A375 (cell line): Measurements from ENCODE around the genes GPR149 and GMPS.

GRCh38 chr3:153164177-153164443, 2.1 kb downstream of the RAP2B start:
- RAMPAGE, long total RNA: no peak

- RAMPAGE, long total RNA: no peak
These were observed 344.2 kb downstream of the RAP2B start for GRCh38 chr3:153506316-153506543.

DNA sequence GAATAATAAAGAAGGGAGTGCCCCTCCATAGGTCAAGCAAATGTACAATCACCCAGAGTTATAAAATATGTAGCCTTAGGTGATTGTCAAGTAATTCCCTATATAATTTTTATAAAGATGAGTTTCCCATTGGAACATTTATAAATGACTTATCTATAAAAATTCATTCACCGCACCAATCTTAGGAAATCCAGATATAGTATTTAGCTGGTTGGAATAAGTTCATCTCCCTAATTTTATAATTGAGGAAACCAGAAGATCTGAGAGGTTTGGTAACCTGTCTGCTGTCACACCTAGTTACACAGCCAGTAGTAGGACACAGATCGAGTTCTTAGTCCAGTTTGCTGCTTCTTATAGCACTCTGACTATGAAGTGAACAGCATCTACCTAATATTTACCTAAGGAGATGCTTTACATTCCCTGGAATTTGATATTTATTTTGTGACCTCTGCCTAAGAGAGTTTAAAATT, 4.0 kb downstream of the ARHGEF26 start:
- RAMPAGE, long total RNA: no peak

DNA sequence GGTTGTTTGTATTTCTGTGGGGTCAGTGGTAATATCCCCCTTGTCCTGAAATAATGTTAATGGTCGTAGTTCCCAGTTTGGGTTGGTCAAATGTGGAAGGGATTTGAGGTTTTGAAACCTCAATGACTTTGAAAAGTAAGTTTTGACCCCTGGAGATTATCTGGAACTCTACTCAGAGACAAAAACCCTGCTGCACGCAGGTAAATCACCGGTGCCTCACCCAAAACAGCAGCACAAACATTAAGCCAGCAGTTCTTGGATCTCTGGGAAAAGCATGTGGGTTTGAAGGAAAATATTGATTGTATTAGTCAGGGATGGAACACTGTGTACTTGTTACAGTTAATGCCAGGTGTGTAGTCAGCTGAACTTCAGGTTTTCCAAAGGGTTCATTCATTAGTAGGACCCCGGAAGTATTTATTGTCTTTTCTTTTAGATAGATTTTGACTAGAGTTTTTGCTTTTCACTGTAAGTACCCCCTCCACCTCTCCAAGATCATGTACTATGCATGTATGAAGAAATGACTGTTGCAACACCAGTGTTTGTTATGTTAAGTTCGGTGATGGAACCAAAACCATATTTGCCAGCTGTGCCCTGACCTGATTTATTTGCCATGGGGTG, 14.3 kb downstream of the ARHGEF26 start:
- RAMPAGE, long total RNA: no peak

DNA sequence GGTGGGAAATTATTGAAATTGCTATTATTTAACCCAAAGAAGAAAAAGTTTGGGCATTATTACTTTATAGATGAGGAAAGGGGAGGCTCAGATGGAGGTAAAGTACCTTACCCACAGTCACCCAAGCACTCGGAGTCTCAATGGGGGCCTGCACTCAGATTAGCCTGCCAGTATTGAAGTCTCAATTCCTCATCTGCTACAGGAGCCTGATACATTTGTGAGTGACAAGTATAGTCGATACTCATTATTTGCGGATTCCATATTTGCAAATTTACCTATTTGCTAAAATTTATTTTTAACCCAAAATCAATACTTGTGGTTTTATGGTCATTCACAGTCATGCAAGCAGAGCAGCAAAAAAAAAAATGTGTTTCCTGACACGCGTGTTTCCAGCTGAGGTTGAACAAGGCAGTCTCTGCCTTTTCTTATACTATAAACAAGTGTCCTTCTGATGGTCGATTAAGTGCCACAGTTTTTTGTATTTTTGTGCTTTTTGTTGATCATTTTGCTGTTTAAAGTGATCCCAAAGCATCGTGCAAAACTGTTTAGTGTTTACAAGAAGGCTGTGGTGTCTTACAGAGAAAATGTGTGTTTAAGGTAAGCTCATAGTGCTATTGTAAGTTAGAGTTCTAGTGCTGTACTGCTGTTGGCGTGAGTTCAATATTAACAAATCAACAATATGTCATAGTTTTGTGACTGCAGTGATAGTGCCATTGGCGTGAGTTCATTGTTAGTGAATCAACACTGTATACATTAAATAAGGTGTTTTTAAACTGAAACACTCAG, 48.0 kb downstream of the ARHGEF26 start:
- RAMPAGE, long total RNA: no peak

DNA sequence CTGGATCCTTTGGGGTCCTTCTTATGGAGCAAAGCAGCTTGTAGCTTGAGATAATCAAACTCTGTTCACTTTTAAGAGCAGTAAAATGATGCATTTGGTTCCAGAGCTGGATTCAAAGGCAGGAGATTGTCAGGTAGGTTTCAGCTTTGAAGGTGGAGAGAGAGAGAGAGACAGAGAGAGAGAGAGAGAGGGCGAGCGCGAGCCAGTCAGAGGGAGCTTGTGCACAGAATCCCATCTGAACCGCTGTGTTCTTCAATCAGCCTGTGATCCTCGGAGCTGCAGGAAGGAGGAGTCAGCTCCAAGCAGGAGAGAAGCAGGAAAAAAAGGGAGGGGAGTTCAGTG, at the start of gene GPR149:
GPR149 (minus strand) TSS at position 223 of the 342 bp plus-strand sequence.
- RAMPAGE, long total RNA: no peak

- RAMPAGE, long total RNA: no peak
These were observed 172.9 kb downstream of the PLCH1 start for GRCh38 chr3:155571975-155572374.

GRCh38 chr3:155870152-155871286, at the start of gene GMPS:
Gene GMPS (plus strand): TSS chr3:155870650.
- RAMPAGE, long total RNA: no peak

- RAMPAGE, long total RNA: no peak
These were observed 10.4 kb upstream of the KCNAB1 start for GRCh38 chr3:156109907-156110397.

DNA sequence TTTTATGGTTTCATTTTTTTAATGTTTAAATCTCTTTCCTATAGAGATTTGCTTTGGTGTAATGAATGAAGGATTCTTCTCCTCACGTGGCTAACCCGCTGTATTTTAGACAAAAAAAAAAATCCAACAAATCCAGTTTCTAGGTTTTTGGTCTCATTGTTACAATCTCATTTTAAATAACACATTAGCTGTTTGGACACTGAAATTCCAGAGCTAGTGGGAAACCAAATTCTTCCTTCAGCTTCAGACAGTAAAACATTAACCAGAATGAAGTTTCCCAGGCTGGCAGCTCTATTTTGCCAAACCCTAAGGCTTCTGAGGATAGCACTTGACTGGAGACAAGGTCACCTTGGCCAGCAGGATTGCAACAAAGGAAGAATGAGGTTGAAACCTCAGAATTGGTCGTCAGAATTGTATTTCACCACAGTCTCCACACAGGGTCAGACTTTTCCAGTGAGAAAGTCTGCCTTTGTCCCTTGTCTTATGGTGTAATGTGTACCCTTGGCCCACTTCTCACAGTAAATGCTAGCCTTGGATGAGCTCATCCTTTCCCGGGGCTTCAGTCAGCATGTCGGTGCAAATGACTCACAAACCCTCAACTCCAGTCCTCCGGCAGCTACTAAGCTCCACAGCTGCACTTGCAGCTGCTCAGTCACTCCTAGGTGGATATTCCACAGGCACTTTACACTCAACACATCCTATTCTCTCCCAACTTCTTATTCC, 19.9 kb downstream of the SSR3 start:
- RAMPAGE, long total RNA: no peak

DNA sequence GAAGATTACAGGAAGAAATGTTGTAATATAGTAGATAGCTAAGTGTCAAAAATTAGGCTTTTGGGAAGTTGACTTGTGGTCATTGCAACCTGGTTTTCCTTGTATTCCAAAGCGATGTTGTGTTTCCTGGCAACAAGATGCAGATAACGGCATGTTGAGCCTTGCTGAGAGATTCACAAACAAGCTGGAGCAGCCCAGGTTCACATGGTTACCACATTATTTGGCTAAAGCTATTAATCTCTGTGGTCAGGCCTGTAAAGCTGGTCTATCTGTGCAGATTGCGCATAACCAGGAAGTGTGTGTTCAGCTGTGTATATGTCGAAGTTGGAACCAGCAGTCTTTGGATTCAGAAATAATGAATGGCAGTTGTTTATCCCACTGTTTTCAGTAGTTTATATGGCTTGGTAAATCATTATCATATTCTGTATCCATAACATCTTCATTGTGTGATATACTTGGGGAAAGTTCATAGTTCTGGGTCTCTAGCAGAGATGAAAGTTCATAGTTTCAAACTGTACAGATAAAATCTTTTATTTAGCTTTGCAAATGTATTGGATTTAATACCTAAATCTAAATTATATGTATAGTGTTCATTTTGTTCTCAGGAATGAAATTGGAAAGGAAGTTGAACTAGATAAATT, 6.7 kb downstream of the TIPARP start:
- RAMPAGE, long total RNA: no peak

- RAMPAGE, long total RNA: no peak
These were observed 10.0 kb upstream of the LEKR1 start for GRCh38 chr3:156816049-156816630.

GRCh38 chr3:156825275-156825854, 788 bp upstream of the LEKR1 start:
- RAMPAGE, long total RNA: no peak

GRCh38 chr3:157081381-157082153, 78.4 kb downstream of the CCNL1 start:
- RAMPAGE, long total RNA: no peak

- RAMPAGE, long total RNA: no peak
These were observed 77.5 kb downstream of the CCNL1 start for GRCh38 chr3:157082154-157083142.

DNA sequence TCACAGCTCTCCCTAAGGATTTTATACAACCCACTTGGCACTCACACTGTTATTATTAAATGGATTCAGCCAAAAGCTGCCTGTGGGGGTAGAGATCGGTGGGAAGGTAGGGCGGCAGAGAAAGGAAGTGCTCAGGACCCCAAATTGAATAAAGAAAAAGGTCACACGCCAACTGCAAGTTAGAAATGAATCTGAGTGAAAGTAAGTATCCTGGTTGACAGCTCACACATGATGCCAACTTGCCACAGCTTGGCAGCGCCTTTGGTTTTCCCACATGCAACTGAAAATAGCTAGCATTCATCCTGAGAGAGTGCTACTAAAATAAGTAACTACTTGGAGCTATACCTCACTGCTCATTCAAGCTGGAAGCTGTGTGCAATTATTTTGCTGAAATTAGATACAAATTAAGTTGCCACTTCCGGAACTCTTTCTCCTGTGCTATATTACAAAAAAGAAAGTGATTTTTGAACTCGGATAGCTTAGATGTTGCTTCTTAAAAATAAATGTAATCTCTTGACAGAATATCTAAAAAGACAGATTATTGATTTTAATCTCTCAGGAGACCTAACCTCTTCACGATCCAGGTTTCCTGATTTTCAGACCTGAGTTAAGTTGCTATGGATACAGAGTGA, 73.5 kb downstream of the CCNL1 start:
- RAMPAGE, long total RNA: no peak

- RAMPAGE, long total RNA: no peak
These were observed 30.1 kb downstream of the CCNL1 start for GRCh38 chr3:157129773-157130379.

DNA sequence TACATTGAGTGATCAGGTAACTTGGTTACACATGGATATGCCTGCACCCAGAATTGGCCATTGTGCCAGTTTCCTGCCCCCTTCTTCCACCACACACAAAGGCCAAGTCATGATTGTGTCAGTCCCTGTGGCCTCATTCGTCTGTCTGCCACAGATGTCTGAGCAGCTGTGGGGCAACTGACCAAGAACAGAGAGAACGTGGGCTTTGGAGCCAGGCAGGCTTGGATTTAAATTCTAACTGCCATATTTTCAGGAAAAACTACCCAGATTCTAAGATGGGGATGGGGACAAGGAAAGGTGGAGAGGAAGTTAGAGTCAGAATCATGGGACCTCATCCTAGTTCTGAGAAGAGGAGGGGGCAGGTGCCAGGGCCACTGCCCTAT, 27.0 kb downstream of the CCNL1 start:
- RAMPAGE, long total RNA: no peak

GRCh38 chr3:157135965-157136639, 23.8 kb downstream of the CCNL1 start:
- RAMPAGE, long total RNA: no peak

DNA sequence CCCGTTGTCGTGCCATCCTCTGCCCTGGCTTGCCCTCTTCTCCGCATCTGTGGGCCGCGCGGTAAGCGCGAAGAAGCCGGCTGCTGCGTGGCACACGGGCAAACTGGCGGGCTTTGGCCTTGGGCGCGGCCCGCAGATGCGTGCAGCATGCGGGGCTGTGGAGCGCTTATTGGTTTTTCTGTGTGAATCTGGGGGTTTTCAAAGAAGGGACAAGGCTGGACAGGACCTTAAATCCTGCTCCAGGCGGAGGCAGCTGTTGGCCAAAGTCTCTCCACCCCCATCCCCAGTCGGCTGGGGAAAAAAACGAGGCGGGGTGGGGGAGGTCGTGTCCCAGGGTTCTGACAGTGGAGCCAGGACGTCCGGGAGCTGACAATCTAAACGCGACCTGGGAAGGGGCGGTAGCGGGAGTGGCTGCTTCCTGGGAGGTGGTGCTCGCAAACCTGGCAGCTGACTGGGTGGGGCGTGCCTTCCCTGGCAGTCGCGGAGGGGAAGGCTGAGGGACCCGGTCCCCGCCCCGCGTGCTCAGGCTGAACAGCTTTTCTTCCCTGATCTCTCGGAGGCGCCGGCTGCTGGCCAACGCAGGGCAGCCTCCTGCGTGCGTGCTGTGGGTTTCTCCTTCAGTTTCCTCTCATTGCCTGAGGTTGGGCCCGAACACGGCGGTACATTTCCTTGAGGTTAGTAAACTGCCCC, 39.8 kb upstream of the VEPH1 start:
- RAMPAGE, long total RNA: no peak